ENCODE measurements around a stretch of chr1.

GRCh38 chr1:53326387-53327159 lies 1.3 kb downstream of the LRP8 start:
- RRBS, result under 1% methylated on average over 22 of the region's 69 CpGs

GRCh38 chr1:53459452-53460249 lies 452 bp downstream of the DMRTB1 start:
- RRBS, result 83% methylated on average over 21 of the region's 78 CpGs

- RRBS, result no CpG with 5 or more reads among the region's 6 CpGs
Measured at GRCh38 chr1:53899095-53899866, 5.3 kb downstream of the DIO1 start.

GRCh38 chr1:54228032-54229203 lies 28.5 kb downstream of the MRPL37 start:
- RRBS, result 90% methylated on average over 2 of the region's 39 CpGs

DNA sequence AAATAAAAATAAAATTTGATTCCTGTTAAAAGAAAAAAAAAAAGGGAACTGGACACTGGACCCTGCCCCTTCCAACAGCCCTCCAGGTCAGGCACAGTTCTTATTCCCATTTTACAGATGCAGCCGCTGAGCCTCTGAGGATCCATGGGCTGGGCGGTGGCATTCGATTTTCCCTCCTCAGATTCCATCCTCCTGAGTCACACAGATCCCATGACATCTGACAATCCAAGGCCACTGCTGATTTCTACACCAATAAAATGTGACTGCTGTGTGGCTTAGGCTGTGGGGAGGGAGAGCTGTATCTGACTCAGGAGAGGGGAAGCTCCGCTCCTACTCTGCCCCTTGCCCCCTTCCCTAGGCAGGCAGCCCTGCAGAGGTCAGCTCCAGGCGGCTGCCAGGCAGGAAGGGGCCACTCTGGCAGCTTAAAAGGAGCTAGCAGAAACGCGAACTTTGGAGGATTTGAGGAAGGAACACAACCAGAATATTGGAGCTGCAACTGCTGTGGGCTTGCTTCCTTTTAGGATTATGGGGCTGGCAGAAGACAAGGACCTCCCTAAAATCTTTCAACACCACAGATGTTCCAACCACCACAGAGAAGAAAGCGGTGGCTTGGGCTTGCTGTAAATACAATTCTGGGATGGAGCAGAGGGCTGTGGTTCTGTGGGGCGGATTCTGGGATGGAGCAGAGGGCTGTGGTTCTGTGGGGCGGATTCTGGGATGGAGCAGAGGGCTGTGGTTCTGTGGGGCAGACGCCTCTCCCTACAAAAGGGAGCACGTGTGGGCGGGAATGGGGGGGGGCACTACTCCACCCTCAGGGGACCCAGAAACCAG lies 50.0 kb downstream of the MRPL37 start:
- RRBS, result no CpG with 5 or more reads among the region's 13 CpGs

- RRBS, result no CpG with 5 or more reads among the region's 19 CpGs
Measured at GRCh38 chr1:54263077-54263731, 63.2 kb downstream of the MRPL37 start.

DNA sequence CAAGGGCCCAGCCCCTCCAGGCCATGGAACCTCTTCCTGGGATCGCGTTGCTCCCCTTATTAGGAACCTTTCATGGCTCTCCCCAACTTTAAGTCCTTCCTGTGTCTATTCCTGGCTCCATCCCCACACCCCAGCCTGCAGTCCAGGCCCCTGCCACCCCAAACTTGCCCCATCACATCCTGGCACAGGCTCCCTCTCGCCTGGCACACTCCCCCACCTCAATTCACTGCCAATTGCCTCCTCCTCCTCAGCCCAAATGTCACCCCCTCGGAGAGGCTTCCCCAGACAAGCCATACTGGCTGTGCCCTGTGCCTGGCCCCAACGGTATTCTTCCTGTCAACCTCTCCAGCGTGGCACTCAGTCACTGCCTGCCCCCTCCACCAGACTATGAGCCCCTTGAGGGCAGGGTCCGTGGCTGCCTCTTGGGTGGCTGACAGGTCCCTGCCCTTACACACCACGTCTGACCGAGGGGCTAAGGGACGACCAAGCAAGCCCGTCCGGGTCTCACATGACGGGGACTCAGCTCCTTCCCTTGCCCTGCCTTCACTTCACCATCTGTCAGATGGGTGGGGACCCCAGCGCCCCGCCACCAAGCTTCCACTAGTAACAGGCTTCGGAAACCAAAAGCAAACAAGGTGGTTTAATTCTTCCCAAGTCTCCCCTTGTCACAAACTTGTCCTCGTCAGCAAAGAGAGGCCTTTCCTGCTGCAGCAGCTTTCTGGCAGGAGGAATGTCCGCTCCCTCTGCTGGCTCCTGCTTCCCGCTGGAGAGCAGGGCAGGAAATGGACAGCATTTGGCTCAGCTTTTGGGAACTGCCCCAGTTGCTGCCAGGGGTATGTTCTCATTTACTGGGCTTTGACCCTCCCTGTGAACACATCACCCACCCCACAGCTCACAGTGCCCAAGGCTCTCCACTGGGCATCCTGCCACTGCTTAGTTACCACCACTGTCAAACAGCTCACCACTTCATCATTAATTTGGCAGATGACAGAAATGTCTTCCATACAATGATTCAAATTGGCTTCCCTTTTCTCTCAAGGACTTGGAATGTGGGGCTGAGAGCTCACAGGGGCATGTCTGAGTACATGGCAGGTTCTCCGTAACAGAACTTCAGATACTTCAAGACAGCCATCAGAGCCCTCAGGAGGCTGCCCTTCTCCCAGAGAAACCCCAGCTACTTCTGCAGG lies 75.1 kb downstream of the MRPL37 start:
- RRBS, result no CpG with 5 or more reads among the region's 20 CpGs

DNA sequence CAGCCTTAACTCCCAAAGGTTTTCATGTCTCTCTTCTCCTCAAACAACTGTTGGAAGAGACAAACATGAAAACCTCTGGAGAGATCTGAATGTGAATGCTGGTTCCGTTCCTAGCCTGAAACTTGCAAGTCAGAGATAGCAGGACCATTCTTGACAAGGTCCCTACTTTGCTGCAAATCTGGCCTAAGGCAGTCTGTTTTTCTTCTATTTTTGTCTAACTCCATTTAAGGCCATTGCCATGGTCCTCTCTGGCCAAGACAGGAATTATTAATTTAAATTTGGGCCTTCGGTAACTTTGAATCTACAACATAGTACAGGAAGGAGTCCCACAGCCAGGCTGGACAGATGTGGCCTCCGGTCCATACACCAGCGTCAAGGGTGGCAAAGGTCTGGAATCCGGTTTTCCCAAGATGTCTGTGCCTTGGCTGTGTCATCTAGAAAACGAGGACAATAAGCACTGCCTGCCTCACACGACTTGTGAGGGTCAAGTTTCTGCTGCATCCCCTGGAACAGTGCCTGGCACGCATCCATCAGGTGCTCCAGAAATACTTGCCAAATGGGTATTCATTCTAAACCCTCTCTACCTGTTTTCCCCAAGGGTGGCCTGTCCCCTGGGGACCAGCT lies 96.3 kb downstream of the MRPL37 start:
- RRBS, result no CpG with 5 or more reads among the region's 8 CpGs

GRCh38 chr1:54324570-54325345 lies 124.8 kb downstream of the MRPL37 start:
- RRBS, result no CpG with 5 or more reads among the region's 17 CpGs

DNA sequence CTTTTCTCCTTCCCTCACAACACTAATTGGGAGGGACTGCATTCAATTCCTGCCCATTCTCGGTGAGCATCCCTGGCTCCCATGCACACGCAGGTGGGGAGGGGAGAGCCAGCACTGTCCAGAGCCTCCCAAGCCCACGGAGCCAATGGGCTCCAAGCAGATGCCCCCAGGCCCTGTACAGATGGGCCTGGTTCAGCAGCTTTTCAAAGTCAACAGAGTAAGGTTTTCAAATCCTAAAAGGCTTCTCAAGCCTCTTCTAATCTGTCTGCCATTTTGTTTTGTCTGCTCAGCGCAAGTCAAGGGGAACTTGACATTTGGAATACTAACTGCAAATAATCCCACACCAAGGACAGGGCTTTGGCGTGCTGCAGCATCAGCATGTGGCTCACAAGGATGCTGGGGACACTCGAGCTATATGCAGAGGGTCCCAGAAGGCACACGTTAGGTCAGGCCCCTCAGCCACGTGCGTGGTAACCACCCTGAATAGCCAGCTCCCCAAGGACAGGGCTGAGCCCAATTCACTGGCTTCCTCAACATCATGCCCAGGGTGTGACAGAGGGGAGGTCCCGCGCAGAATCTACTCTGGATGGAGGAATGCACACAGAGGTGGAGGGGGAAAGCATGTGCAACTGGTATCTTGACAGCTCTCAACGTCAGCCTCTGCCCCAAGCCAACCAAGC lies 136.6 kb downstream of the MRPL37 start:
- RRBS, result no CpG with 5 or more reads among the region's 12 CpGs

- RRBS, result no CpG with 5 or more reads among the region's 20 CpGs
Measured at GRCh38 chr1:54344663-54345722, 145.0 kb downstream of the MRPL37 start.

GRCh38 chr1:54354931-54355472 lies 155.0 kb downstream of the MRPL37 start:
- RRBS, result no CpG with 5 or more reads among the region's 9 CpGs

DNA sequence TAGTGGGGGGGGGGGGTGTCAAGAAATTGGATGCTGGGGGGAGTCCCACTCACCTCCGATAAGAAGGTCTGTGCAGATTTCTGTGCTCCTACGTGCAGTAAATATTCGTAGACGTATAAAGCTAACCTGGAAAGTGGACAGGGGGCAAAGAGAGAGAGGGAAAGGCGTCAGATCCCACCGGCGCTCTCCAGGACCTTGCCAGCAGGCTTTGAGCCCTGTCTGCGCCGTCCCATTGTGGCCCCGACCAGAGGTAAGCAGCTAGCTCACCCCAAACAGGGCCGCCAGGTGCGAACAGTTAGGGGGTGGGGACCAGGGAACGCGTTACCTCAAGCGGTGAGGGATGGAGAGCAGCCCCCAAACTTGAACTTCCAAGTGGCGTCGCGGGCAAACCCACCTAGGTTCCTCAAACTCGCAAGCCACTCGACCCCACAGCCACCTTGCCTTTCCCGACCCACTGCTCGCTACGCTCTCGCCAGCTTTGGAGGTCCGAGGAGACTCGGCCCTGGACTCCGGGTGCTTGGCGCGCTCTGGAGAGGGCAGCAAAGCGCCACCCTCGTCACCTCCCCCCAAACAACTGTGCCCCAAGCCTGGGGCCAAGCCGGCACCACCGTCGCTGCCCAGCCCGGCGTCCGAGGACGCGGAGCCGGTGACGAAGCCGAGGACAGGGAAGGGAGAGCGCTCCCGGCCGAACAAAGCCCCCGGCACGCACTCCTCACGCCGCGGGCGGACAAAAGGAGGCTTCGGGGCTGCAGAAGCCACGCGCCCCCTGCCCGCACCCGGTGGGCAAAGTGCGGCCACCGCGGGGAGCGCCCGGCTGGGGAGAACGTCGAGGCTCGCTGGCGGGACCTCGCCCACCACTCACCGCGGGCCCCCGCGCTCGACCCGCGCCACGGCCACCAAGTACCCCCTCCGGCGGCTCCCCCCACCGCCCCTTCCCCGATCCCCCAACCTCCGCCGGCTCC lies 142.9 kb upstream of the ACOT11 start:
- RRBS, result under 1% methylated on average over 33 of the region's 80 CpGs

GRCh38 chr1:54486606-54487266 lies 61.3 kb upstream of the ACOT11 start:
- RRBS, result no CpG with 5 or more reads among the region's 9 CpGs

- RRBS, result no CpG with 5 or more reads among the region's 8 CpGs
Measured at GRCh38 chr1:54548718-54549173, 718 bp downstream of the ACOT11 start.

- RRBS, result no CpG with 5 or more reads among the region's 2 CpGs
Measured at GRCh38 chr1:54592471-54592722, 30.9 kb downstream of the FAM151A start.

- RRBS, result no CpG with 5 or more reads among the region's 1 CpG
Measured at GRCh38 chr1:54648980-54649632, 7.5 kb downstream of the MROH7 start.

GRCh38 chr1:54794339-54795262 lies 6.5 kb downstream of the TTC22 start:
- RRBS, result no CpG with 5 or more reads among the region's 3 CpGs

DNA sequence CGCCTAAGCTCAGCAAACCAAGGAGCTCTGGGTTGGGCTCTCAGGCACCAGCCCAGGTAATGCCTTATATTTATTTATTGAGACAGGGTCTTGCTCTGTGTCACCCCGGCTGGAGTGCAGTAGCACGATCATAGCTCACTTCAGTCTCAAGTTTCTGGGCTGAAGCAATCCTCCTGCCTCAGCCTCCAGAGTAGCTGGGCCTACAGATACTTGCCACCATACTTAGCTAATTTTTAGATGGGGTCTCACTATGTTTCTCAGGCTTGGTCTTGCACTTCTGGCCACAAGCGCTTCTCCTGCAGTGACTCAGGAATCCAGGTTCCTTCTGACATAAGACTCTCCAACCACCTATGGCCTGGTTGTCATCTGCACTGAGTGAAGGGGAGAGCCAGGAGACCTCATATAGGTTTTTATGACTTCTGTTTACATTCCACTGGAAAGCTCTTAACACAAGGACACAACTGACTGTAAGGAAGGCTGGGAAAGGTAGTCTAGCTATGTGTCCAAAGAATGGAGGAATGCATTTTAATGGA lies 38.2 kb downstream of the DHCR24 start:
- RRBS, result no CpG with 5 or more reads among the region's 4 CpGs

GRCh38 chr1:54965477-54965947 lies 14.9 kb upstream of the TMEM61 start:
- RRBS, result no CpG with 5 or more reads among the region's 7 CpGs

All from cardiac fibroblast (primary cell).